Measurements from ENCODE around the genes PROS1, GABRR3, OR5H14, OR5H6, OR5K2 and ST3GAL6.

- RRBS: no CpG with 5 or more reads among the region's 16 CpGs
Measured at GRCh38 chr3:89747279-89747935, 640.0 kb downstream of the EPHA3 start.

DNA sequence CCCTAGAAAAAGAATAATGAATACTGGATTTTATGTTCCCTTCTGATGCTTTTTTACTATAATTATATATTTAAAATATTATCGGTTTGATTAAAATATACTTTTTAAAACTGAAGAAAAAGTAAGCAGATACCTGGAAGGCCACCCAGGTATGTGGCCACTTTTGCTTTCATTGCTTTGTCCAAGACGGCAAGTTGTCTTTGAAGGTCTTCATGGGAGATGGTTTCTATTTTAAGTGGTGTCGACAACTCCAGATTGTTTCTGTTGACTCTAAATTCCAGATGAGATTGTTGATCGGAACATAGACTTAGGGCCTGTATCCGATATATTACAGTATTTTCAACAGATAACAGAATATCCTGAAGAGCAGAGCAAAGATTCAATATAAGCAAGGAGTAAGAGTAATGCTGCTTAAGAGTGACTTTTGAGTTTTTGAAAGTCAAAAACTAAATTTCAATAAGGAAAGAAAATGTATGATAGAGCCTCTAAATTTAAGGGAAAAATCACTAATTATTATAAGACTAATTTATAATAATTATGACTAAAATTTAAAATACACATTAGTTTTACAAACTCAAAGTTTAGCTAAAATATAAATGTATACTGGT is 96.8 kb downstream of the PROS1 start:
- RRBS: no CpG with 5 or more reads among the region's 5 CpGs

- RRBS: 1% methylated on average over 12 of the region's 52 CpGs
Measured at GRCh38 chr3:93973423-93974460, at the start of gene PROS1. TSS of gene PROS1 (minus strand) at chr3:93973896.

- RRBS: no CpG with 5 or more reads among the region's 4 CpGs
Measured at GRCh38 chr3:95721802-95722352, 1092.5 kb upstream of the EPHA6 start.

DNA sequence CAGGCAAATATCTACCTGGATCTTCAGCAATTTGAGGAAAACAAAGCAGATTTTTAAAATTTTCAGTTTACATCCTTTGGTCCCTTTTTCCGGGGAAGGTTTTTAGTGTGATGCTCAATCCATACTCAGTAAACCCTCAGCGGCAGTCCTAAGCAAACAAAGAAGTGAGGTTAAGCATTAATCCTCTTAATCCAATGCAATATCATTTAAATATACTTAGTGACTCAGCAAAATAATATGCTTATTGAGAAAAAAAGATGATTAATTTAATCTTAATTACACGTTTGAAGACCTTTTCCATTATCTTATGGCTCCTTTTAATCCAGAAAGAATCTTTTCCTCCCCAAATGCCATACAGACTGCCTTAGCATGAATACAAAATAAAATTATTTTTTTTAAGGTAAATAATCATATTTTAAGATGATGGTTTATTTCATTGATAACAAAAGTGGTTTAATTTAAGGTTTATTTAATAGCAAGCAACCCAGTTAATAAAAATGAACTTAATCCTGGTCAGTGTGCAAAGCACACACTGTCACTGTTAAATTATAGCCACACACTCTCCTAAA is at the start of gene GABRR3:
Gene GABRR3, minus strand, starts transcription at position 141 of the 569 bp plus-strand sequence.
- RRBS: no CpG with 5 or more reads among the region's 3 CpGs

GRCh38 chr3:98147184-98147578 is at the start of gene OR5H14:
TSS of gene OR5H14 (plus strand) at chr3:98147479.
- RRBS: no CpG with 5 or more reads among the region's 1 CpG

GRCh38 chr3:98263834-98264419 is at the start of gene OR5H6:
TSS of gene OR5H6 (plus strand) at chr3:98264244.
- RRBS: no CpG with 5 or more reads among the region's 4 CpGs

DNA sequence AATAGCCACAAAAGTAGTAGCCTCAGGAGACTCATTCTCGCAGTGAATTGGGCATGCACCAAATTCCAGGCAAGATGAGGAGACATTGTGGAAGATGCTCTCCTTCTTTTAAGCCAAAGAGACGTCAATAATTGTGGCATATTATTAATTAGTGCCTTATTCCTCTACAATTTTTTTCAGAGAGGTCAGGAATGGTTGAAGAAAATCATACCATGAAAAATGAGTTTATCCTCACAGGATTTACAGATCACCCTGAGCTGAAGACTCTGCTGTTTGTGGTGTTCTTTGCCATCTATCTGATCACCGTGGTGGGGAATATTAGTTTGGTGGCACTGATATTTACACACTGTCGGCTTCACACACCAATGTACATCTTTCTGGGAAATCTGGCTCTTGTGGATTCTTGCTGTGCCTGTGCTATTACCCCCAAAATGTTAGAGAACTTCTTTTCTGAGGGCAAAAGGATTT is at the start of gene OR5K2:
Gene OR5K2, plus strand, starts transcription at position 192 of the 468 bp plus-strand sequence.
- RRBS: no CpG with 5 or more reads among the region's 4 CpGs

DNA sequence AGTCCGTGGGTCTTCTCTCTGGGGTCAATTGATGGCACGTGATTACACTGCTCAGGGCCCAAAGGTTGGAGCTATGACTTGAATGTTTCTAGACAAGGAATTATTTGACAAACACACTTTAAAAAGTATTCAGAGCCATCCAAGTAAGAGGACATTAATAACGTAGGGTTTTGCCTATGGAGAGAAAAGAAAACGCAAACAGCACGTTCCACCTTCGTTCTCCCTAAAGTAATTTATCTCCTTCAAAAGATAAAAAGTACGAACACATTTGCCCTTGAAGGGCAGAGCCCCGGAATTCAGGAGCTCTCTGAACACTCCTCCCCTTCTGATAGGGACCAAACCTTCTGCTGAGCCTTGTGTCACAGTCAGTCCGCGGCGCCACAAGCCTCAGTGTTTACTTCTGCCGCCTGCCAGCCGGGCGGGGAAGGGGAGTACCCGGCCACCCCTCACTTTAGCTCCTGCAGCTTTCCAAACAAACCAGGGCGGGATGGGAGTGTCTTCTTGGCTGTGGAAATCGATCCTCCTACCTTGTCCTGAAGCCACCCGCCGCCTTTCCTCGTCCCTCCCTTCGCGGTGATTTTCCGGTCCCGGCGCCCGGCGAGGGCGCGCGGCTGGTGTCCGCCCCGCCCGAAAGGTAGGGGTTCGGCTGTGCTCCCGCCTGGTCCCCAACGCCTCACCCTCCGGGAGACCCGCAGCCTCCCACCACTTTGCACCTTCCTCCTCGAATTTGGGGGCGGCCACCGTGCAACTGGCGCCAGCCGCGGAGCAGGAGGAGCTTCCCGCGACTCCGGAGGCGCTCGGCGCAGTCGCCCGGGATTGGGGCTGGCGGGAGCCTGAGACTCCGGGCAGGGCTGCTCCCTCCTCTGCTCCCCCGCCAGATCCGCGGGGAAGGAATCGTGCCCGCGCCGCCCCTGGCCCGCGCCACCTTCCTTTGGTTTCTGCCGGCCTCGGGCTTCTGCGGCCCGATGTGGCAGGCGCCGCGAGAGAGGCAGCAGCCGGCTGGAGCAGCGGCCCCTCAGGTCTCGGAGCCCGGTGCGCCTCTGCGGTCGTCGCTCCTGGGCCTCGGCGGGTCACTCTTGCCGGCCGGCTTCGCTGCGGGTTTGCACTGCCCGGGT is 30.9 kb upstream of the ST3GAL6 start:
- RRBS: 1% methylated on average over 40 of the region's 85 CpGs

- RRBS: 3% methylated on average over 5 of the region's 38 CpGs
Measured at GRCh38 chr3:98733014-98733522, 30.1 kb upstream of the ST3GAL6 start.

- RRBS: no CpG with 5 or more reads among the region's 8 CpGs
Measured at GRCh38 chr3:98762898-98764148, at the start of gene ST3GAL6. TSS of gene ST3GAL6 (plus strand) at chr3:98763340.

DNA sequence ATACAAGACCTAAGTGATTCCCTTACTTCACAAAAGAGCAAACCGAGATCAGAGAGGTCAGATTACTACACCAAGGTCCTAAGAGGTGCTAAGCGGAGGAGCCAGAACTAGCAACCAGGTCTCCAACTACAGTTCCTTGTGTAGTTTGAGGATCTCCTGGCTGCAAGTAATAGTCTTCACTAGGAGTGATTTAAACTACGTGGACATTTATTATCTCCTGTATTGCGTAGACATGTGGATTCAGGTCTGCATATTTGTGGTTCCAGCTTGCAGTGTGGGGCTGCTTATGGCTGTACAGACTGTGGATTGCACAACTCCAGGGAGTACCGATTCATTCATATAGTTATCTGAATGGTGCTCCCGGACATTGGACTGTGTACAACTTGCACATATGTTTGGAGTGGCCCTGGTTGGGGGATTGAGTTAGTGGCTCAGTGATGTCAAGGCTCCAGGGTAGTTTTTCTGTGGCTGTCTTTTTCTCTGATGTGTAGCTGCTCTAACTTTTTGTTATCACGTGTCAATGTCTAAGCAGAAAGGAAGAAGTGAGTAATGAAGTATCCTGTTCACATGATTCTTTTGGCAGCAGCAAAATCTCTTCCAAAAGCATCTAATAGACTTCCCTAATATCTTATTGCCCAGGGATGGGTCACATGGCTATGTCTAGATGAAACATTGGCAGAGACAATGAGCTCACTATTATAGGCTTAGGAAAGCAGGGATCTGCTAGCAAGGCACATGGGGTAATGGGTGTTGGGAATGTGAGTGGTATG is 15.7 kb downstream of the ST3GAL6 start:
- RRBS: no CpG with 5 or more reads among the region's 7 CpGs

DNA sequence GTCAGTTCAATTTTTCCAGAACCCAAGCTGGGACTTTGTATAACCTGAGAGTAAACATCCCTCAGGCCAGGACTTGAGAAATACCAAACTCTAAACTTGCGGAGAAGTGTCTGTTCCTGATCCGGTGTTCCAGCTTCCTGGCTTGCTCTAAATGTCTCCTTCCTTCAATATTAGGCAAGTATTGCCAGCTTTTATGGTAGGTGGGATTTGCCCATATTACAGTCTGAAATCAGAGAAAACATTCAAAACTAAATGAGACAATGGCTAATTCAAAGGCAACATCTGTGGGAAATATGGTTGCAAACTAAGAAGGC is 88.4 kb upstream of the COL8A1 start:
- RRBS: no CpG with 5 or more reads among the region's 2 CpGs

- RRBS: no CpG with 5 or more reads among the region's 10 CpGs
Measured at GRCh38 chr3:99847802-99848760, 30.4 kb downstream of the CMSS1 start.

DNA sequence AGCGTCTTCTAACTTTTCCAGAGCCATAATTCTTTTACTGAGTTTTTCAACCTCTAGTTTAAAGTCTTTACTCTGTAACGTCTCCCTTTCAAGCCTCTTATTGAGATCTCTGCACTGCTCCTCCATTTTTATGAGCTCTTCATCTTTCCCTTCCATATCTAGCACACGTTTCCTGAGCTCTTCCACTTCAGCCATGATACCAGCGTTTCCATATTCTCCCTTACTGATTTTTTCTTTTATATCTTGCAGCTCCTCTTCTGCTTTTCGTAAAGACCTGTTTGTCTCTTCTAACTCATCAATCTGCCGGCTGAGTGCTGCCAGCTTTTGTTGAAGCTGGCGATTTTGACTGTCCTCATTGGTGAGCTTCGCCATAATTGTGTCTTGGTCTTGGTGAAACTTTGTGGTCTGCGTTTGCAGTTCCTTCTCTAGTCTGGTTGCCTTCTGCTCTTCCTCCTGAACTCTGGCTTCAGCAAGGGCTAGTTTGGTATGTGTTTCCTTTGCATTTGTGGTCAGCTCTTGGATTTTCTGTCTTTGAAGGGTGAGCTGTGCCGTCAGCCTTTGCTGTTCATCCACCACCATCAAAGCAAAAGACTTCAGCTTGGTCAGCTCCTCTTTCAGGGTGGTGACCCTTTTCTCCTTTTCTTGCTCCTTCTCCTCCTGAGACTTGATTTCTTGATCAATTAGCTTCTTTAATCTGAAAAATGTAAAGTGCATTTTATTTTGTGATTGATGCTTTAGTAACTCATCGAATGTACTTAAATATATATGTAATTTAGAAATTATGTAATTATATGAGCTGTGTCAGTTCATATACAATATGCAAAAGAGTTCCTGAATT is 32.9 kb downstream of the CMSS1 start:
- RRBS: no CpG with 5 or more reads among the region's 11 CpGs

DNA sequence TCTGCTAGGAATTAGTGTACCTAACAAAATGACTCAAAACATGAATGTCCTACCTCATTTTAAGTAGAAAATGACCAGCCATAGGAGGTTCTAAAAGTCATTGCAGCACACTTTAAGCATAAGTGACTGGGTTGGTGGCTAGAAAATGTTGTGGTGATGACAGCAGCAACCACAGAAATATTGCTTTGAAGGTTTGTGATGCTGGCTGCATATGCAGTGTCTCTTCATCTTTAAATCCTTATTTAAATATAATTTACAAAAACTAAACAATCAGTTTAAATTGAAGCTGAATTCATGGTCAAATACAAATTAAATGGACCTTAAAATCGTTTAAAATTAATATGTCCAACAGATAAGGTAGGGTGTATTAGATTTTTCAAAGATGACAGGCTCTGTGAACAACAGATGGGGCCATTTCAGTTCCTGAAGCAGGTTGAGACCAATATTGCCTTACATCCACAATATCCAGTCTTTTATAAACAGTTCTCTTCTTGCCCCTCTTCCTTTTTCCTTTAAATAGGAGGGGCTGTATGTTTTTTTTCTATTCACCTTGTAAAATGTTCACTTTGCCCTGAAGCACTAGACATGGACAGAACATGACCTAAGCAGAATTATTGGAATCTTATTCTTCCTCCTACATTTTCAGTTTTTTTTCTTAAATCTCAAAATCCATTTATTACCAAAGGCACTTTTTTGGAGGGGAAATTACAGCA is 55.5 kb downstream of the CMSS1 start:
- RRBS: no CpG with 5 or more reads among the region's 1 CpG

- RRBS: no CpG with 5 or more reads among the region's 2 CpGs
Measured at GRCh38 chr3:100023884-100024216, 90.5 kb downstream of the FILIP1L start.

GRCh38 chr3:100073879-100074434 is 40.3 kb downstream of the FILIP1L start:
- RRBS: no CpG with 5 or more reads among the region's 8 CpGs

DNA sequence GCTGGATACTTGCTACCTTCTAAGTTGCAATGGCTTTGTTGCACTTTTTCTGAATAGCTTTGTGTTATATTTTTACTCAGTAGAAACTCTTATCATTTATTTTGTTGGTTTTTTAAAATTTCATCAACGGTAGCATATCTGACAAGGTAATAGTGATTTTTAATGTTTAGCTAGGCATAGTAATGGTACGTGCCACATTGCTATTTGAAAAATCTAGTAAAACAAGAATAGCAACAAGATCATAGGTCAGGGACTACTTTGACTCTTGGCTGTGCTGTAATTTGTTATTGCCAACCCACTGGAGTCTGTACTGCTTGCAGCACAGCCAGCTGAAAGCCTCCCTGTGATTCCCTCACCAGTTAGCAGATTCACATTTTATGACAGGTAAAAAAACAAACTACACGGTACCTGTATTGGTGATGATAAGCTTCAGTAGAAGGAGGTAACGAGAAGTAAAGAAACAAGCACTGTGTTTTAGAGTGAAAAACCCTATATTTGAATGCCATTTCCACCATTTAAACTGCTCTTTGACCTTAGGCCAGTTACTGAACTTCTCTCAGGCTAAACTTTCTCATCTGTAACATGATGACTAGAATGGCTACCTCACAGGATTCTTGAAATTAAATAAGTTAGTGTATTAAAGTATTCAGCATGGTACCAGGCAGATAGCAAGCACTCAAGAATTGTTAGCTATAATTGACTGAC is 16.3 kb downstream of the FILIP1L start:
- RRBS: no CpG with 5 or more reads among the region's 4 CpGs